OCI-LY7 (cell line): ENCODE measurements around a stretch of chr15.

DNA sequence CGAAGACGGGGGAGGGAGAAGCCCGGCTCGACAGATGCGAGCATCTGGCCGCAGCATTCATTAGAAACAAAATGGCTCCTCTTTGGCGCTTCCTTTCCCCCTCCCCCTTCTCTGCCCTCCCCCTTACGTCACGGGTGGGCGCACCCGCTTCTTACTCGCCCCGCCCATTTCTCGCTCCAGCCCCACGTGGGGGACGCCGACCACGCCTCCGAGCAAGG lies 1.7 kb upstream of the TLE3 start:
- PRO-cap = bidirectional peak, plus-strand start outside the sequence, minus-strand start at position 65 of the sequence
- RAMPAGE, long total RNA = no peak

DNA sequence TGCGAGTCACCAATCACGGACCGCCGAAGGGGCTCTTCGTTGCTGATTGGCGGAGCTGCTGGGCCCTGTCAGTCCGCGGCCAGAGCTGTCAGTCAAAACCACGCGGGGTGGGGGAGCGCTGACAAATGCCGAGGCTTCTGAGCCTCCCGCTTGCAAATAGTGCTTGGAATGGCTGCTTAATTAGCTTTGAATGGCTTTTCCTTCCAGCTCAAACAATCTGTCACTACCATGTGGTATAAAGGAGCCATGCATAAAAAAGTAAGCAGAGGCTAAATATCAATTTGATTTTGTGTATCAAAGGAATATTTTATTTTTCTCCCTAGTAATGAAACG lies 1.9 kb upstream of the TLE3 start:
- PRO-cap = bidirectional peak, plus-strand start at position 124 of the sequence, minus-strand start outside the sequence
- RAMPAGE, long total RNA = no peak

DNA sequence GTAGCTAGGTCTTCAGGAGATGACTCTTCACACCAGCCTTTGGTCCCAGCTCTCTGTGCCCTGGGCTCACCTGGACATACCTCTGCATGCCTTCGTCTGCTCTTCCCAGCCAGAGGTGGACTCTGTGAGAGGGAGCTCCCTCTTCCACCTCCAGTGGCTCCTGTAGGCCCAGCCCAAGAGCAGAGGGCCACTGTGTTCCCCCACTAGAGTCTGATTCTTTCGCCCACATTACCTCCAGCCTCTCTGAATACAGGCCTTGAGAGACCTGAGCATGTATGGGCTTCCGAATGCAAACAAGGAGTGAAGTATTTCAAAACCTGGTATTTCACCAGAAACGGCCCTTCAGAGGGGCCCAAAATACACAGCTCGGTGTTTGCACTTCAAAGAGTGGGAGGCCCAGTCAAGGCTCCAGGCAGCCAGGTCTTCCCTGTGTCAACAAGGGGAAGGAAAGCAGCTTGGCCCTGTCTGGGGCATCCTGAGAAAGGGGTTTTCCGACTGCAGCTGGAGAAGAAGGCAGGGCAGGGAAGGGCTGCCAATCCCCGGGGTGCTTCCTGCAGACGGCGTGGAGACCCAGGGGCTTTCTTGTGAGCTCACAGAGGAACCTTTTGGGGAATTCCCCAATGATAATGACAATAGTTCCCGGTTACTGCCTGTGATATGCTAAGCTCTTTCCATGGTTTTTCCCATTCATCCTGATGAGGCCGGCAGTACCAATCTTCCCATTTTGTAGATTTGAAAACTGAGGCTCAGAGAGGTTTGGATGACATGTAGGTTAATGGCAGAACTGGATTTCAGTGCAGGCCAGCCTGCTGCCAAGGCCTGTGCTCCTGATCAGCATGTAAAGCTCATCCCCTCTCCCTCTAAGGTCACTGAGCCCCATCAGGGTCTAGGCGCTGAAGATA lies 42.8 kb upstream of the TLE3 start:
- PRO-cap = no peak
- RAMPAGE, long total RNA = no peak

DNA sequence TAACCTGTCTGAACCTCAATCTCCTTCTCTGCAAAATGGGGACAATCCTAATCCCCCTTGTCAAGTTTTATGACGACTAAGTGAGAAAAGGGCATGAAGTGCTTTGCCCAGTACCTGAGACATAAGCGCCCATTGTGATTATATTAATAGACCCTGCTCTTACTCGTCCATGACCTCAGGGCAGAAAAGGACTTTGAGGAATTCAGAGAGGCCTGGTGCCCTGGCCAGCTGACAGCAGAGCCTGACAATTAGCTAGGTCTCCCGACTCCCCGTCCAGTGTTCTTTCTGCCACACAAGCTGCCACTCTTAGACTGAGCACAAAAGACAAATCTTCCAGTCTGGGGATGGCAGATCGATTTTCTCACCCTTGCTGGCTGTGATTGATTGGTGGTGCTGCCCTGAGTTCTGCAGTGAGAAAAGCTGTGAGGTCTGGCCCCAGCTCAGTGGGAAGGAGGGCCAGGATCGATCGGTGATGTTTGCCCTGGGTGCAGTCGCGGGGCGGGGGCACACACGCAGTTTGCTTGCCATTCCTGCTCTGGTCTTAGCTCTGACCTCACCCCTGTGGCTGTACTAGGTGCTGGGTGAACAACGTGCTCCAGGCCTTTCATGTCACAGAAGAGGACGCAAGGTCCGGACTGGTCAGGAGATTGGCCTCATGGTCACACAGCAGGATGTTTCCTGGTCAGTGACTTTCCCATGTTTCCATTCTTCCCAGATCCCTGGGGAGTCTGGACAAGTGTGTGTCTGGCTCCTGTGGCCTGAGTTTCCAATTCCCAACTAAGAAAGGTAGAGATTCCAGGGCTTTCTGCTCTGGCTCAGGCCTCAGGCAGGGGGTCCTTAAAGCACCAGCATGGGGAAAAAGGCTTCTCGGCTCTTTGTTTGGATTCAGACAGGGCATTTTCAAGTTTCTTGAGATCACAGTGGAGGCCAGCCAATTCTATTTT lies 67.4 kb upstream of the TLE3 start:
- PRO-cap = no peak
- RAMPAGE, long total RNA = no peak

DNA sequence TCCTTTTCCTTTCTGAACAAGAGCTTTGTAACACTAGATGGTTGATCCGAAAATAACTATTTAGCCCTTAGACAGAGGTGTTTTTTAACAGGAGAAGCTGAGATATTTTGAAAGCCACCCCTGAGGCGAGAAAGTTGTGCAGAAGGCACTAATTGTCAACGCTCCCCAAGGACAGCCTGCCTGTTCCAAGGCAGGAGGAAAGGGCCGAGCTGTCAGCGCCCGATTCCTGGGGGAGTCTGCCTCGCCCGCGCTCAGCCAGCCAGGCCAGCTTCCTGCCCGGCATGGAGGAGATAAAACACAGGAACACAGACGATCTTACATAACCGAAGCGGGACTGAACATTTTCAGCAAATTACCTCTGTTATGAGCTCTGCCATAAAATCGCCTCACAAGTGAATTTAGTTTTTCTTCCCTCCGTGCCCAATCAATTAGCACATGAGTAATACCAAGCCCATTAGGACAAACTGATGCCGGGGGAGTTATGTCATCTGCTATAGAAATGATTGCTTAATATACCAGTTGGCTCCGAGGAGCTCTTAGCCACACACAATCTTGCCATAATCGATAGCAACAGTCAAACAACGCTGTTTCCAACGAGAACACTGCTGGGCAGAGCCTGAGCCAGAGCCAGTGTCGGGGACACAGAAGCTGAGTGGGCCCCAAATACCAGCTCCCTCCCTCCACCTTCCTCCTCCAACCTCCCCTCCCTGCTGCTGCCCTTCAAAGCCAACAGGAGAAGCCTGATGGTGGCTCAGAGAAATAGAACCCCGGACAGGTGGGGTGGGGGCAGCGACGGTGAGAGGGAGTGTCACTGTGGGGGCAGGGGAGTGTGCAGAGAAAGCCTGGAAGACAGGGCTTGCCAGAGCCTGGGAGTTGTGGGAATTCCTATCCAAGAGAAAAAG lies 279.3 kb upstream of the TLE3 start:
- PRO-cap = no peak
- RAMPAGE, long total RNA = no peak

- PRO-cap = no peak
- RAMPAGE, long total RNA = no peak
These were observed 311.2 kb downstream of the UACA start for GRCh38 chr15:70452092-70452606.

DNA sequence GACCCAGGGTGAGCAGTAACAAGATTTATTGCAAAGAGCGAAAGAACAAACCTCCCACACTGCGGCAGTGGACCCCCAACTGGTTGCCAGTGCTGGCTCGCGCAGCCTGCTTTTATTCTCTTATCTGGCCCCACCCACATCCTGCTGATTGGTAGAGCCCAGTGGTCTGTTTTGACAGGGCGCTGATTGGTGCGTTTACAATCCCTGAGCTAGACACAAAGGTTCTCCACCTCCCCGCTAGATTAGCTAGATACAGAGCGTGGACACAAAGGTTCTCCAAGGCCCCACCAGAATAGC lies 176.9 kb downstream of the UACA start:
- PRO-cap = no peak
- RAMPAGE, long total RNA = no peak

DNA sequence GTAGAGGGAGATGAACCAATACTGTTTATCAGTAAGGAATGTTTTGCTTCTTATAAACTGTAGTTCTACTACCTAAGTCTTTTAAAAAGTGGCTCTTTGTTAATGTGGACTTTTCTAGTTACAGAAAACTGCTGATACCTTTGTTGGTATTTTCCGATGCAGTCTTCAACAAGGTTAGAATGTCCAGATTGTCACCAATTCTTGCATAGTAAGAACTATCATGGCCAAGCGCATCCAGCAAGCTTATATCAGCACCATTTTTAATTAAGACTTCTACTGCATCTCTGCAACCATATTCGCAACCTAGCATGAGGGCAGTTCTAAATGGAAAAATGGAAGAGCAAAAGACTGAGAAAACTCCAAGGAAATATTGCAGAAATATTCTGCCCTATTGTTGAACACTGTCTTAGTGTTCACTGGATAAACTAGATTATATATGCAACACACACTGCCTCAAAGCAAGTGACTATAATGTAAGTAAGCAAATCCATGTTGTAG lies 79.2 kb downstream of the UACA start:
- PRO-cap = no peak
- RAMPAGE, long total RNA = no peak

DNA sequence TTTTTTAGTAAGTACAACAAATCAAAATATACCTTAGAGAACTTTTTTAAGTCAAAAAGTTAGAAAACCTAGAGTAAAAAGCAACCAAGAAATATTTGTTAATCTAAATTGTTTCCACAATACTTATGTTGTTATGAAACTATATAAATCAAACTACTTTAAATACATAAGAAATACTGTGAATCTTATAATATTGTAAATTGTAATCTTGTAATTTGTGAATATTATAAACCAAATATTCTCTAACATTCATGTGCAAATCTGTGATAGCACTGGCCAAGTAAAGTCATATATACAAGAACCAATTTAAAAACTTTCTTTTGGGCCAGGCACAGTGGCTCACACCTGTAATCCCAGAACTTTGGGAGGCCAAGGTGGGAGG lies 23.4 kb downstream of the UACA start:
- PRO-cap = no peak
- RAMPAGE, long total RNA = no peak

GRCh38 chr15:70741855-70742282 lies 21.5 kb downstream of the UACA start:
- PRO-cap = no peak
- RAMPAGE, long total RNA = no peak

DNA sequence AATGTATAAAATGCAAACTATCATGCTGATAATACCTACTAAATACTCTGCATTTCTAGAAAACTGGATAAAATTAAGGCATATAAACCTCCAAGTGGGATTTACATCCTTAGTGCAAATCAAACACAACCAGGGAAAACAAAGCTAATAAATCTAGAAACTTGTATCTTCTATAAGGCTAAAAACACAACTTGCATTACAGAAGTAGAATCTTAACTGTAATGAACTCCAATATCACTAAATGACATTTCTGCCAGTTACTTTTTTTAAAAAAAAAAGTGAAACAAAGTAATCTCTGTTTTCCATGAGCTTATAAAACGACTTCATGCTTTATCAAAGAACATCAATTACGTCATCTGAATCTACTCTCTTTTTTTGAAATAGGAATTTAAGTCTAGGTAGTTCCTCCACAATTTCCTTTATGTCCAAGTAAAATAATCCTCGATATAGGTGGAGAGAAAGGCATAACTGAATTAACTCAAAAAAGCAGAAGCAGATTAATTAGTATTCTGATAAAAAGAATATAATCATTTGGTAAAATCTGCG lies 1.5 kb downstream of the UACA start:
- PRO-cap = no peak
- RAMPAGE, long total RNA = no peak

DNA sequence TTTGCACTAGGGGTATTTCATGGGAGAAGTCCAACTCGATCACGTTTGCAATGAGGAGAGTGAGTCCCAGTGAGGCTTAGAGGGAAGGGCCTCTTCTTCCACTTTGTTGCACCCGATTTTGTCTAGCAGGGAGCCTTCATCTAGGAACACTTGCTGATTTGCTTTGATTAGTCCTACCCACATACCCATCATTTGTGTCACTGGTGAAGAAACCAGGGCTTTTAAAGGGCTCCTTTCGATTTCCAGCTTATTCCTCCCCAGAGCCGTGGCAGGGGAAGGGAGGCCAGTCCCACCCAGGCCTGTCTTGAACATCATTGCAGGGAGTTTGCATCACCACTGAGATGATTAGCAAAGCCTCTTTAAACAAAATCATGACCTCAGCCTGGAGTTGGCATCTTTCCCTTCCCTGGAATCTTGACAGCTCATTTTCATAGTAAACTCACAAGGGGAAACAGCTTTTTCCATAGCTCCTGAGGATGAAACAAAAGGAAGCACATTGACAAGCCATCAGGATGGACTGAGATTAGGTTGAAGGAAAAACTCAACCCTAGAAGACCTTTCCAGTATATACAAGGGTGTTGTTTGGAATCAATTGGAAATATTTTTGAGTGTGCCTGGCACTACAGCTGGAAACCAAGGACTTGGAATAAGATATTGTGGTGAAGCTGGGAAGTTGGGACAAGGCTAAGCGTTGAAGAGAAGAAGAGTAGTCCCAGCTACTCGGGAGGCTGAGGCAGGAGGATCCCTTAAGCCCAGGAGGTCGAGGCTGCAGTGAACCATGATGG lies 2.9 kb upstream of the LARP6 start:
- PRO-cap = no peak
- RAMPAGE, long total RNA = no peak

DNA sequence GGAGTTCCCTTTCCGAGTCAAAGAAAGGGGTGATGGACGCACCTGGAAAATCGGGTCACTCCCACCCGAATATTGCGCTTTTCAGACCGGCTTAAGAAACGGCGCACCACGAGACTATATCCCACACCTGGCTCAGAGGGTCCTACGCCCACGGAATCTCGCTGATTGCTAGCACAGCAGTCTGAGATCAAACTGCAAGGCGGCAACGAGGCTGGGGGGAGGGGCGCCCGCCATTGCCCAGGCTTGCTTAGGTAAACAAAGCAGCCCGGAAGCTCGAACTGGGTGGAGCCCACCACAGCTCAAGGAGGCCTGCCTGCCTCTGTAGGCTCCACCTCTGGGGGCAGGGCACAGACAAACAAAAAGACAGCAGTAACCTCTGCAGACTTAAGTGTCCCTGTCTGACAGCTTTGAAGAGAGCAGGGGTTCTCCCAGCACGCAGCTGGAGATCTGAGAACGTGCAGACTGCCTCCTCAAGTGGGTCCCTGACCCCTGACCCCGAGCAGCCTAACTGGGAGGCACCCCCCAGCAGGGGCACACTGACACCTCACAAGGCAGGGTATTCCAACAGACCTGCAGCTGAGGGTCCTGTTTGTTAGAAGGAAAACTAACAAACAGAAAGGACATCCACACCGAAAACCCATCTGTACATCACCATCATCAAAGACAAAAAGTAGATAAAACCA lies 59.2 kb downstream of the THSD4 start:
- PRO-cap = no peak
- RAMPAGE, long total RNA = no peak

DNA sequence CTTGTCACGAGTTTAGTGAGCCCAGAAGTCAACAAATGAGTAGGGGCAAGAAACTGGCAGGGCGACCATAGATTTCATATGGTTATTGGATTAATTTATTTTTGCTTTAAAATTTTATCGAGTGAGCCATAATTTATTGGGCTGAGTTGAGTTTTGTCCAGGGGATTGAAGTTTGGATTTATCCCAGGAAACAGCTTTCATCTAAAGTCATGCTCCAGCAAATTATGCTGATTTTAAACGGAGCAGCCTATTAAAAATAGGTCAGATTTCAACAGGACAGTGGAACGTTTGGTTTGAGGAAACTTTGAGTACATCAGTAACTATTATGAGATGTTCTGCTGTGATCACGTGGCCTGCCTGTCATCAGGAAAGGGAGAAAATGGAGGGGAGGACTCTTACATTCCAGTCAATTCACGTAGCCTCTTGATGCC lies 163.5 kb downstream of the THSD4 start:
- PRO-cap = no peak
- RAMPAGE, long total RNA = no peak

GRCh38 chr15:71294518-71295691 lies 179.6 kb downstream of the THSD4 start:
- PRO-cap = no peak
- RAMPAGE, long total RNA = no peak

GRCh38 chr15:71296339-71296744 lies 181.1 kb downstream of the THSD4 start:
- PRO-cap = no peak
- RAMPAGE, long total RNA = no peak

GRCh38 chr15:71337087-71337944 lies 222.0 kb downstream of the THSD4 start:
- PRO-cap = no peak
- RAMPAGE, long total RNA = no peak

- PRO-cap = no peak
- RAMPAGE, long total RNA = no peak
These were observed 332.5 kb downstream of the THSD4 start for GRCh38 chr15:71447652-71448192.

GRCh38 chr15:71596615-71597178 lies 213.7 kb upstream of the NR2E3 start:
- PRO-cap = no peak
- RAMPAGE, long total RNA = no peak

- PRO-cap = no peak
- RAMPAGE, long total RNA = no peak
These were observed 133.3 kb upstream of the NR2E3 start for GRCh38 chr15:71677087-71677506.